ENCODE measurements around a stretch of chr7.

DNA sequence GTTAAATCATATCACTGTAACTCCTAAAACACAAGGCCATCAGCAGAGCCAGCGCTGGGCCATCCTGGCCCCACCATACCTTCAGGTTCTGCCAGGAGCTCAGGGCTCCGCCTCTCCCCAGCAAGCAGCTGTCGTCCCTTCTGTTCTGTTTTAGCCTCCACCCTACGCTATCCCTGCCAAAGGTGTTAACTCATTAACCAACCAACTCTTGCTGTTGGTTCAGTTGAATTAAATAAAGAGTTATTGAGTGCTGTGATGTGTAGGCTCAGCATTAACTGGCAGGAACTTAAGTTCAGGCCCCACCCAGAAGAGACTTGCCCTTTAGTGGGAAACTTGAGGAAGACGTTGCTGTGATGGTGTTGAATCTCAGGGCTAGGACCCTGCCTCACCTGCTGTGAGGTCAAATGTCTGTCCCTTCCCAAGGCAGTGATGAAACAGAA lies 73.3 kb upstream of the RNF32 start:
- PRO-cap, 4 experiments = no peak in any of the 4 experiments
- RAMPAGE, long total RNA, 2 experiments = no peak in any of the 2 experiments
- RRBS = no CpG with 5 or more reads among the region's 5 CpGs

GRCh38 chr7:156617321-156617726 lies 23.2 kb upstream of the RNF32 start:
- PRO-cap, 4 experiments = no peak in any of the 4 experiments
- RAMPAGE, long total RNA, 2 experiments = no peak in any of the 2 experiments
- RRBS = no CpG with 5 or more reads among the region's 9 CpGs

DNA sequence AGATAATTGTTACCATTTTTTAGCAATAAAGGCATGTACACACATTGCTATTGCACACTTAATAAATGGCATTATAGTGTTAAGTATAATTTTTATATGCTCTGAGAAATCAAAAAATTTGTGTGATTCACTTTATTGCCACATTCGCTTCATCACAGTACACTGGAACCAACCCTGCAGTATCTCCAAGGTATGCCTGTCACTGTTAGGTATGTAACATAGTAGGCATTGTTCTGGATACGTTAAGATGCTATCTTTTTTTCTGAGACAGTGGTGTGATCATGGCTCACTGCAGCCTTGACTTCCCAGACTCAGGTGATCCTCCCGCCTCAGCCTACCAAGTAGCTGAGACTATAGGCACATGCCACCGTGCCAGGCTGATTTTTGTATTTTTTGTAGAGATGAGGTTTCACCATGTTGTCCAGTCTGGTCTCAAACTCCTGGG lies 91.6 kb downstream of the LMBR1 start:
- PRO-cap, 4 experiments = no peak in any of the 4 experiments
- RAMPAGE, long total RNA, 2 experiments = no peak in any of the 2 experiments
- RRBS = no CpG with 5 or more reads among the region's 4 CpGs

DNA sequence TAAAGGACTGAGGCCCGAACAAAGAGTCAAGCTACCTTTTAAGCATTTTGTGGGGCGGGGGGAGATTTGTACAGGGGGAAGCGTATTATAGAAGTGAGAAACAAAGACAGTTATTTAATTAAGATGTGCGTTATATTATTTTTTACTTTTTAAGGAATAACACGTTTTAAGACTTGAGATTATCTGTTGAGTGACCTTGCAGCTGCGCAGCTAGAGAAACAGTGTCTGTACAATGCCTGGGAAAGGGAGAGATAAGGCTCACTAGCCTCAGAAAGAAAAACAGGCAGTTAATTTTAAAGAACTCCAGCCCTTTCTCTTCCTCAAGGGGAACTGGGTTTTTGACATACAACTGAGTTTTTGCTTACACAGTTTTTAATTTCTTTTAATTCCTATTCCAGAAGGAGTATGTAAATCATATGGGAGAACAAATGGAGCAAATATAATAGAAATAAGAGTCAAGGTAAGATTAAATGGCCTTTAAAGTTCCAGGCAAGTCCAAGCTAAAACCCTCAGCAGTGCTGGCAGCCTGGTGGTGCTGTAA lies 50.6 kb downstream of the LMBR1 start:
- PRO-cap, 4 experiments = no peak in any of the 4 experiments
- RAMPAGE, long total RNA, 2 experiments = no peak in any of the 2 experiments
- RRBS = no CpG with 5 or more reads among the region's 6 CpGs

DNA sequence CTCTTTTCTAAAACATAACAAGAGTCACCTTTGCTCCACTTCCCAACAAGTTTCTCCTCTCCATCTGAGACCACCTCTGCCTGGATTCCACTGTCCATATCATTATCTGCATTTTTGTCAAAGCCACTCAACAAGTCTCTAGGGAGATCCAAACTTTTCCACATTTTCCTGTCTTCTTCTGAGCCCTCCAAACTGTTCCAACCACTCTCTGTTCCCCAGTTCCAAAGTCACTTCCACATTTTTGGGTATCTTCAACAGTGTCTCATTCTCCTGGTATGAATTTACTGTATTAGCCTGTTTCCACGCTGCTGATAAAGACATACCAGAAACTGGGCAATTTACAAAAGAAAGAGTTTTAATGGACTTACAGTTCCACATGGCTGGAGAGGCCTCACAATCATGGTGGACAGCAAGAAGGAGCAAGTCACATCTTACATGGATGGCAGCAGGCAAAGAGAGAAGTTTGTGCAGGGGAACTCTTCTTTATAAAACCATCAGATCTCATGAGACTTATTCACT lies 31.1 kb downstream of the LMBR1 start:
- PRO-cap, 4 experiments = no peak in any of the 4 experiments
- RAMPAGE, long total RNA, 2 experiments = no peak in any of the 2 experiments
- RRBS = no CpG with 5 or more reads among the region's 1 CpG

GRCh38 chr7:157007506-157008118 lies 2.9 kb downstream of the MNX1 start:
- PRO-cap, 4 experiments = no peak in any of the 4 experiments
- RAMPAGE, long total RNA, 2 experiments = no peak in any of the 2 experiments
- RRBS = 45% methylated on average over 4 of the region's 16 CpGs

GRCh38 chr7:157011592-157012055 lies 1.2 kb upstream of the MNX1 start:
- PRO-cap, 4 experiments = no peak in any of the 4 experiments
- RAMPAGE, long total RNA, 2 experiments = no peak in any of the 2 experiments
- RRBS = no CpG with 5 or more reads among the region's 19 CpGs

DNA sequence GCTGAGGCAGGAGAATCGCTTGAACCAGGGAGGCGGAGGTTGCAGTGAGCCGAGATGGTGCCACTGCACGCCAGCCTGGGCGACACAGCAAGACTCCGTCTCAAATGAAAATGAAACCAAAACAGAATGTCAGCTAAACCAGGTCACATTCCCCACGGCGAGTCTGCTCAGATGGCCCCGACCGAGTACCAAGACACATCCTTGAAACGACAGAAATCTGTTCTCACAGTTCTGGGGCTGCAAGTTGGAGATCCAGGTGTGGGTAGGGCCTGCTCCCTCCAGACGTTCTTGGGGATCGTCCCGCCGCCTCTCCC lies 28.9 kb upstream of the MNX1 start:
- PRO-cap, 4 experiments = no peak in any of the 4 experiments
- RAMPAGE, long total RNA, 2 experiments = no peak in any of the 2 experiments
- RRBS = no CpG with 5 or more reads among the region's 15 CpGs

DNA sequence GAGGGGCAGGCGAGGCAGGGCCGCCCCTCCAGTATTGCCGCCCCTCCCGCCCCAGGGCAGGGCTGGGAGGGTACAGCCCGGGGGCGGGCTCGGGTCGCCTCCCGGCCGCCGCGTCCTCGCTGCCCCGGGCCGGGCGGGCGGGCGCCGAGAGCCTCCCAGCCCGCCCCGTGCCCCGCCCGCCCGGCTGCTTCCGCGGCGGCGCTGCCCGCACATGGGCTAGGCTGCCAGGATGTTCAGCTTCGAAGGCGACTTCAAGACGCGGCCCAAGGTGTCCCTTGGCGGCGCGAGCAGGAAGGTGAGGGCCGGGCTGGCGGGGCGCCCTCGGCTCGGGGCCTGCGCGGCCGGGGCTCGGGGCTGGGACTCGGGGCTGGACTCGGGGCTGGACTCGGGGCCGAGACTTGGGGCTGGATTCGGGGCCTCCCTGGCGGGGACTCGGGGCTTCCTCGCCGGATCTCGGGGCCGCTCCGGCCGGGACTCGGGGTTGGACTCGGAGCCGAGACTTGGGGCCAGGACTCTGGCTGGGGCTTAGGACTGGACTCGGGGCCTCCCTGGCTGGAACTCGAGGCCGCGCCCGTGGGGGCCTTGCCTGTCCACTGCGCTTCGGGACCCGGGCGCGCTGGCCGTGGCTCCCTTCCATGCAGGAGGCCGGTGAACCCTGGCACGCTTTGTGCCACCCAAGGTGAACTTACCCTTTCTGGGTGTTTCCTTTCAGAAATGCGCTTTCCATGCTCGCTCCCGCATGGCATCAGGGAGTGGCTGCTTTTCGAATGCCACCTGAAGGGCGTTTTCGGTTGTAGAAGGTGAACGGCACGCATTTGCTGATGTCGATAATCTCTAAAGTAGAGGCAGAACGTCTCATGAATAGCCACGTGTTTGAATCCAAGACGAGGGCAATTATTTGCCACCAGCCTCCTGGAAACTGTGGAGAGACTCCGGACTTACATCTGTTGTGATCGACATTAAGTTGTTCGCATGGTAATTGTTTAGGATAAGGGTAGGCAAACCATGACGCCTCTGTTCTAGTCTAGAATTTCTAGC lies 637 bp downstream of the UBE3C start:
- PRO-cap, 4 experiments = peak in 2 of 4 experiments; most common plus-strand start position 156 of the sequence (in 1); most common minus-strand start position 121 of the sequence (in 1)
- RAMPAGE, long total RNA, 2 experiments = no peak in any of the 2 experiments
- RRBS = 2% methylated on average over 37 of the region's 90 CpGs

GRCh38 chr7:157241009-157241678 lies 95.7 kb upstream of the DNAJB6 start:
- PRO-cap, 4 experiments = no peak in any of the 4 experiments
- RAMPAGE, long total RNA, 2 experiments = no peak in any of the 2 experiments
- RRBS = no CpG with 5 or more reads among the region's 15 CpGs

DNA sequence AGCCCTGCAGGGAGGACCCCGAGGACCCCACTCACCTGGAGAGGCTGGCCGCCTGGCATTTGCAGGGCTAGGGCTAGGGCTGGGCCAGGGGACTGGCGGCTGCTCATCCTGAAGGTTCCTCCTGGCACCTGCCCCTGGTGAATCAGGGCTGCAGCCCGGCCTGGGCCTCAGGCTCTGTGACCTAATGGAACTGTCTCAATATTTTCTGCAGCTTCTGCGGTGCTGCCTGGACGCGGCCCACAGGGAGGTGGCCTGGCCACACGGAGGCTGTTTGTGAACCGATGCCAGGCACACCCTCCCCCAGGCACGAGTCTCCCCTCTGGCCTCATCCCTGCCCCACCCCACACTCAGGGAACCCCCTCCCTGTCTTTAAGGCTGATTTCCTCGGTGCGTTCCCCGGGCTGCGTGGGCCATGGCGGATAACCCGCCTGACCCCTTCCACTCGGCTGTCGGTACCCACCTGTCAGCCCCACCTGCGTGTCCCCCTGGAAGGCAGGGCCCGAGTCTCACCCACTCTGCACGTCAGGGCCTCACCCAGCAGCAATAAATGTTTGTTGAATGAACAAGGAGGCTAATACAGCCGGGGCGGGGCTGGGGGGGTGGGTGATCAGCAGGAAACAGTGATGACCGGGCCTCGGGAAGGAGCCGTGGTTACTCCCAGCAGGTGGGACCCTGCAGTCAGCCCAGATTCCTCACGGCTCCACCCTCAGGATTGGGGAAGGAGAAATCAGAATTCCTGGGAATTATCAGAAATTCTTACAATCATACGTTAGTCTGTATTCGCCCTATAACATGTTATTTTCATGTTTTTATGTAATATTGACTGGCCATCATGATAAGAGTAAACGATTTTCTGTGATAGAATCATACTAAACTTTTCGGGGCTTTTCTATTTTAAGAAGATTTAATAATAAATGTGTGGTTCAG lies 54.4 kb upstream of the DNAJB6 start:
- PRO-cap, 4 experiments = no peak in any of the 4 experiments
- RAMPAGE, long total RNA, 2 experiments = no peak in any of the 2 experiments
- RRBS = 42% methylated on average over 7 of the region's 31 CpGs

- PRO-cap, 4 experiments = peak in 3 of 4 experiments; most common plus-strand start chr7:157337962 (in 2); most common minus-strand start chr7:157337919 (in 2)
- RAMPAGE, long total RNA, 2 experiments = no peak in any of the 2 experiments
- RRBS = no CpG with 5 or more reads among the region's 36 CpGs
These were observed 1.2 kb downstream of the DNAJB6 start for GRCh38 chr7:157337816-157338510.

GRCh38 chr7:157355965-157356747 lies 19.4 kb downstream of the DNAJB6 start:
- PRO-cap, 4 experiments = no peak in any of the 4 experiments
- RAMPAGE, long total RNA, 2 experiments = no peak in any of the 2 experiments
- RRBS = no CpG with 5 or more reads among the region's 10 CpGs

- PRO-cap, 4 experiments = no peak in any of the 4 experiments
- RAMPAGE, long total RNA, 2 experiments = no peak in any of the 2 experiments
- RRBS = no CpG with 5 or more reads among the region's 25 CpGs
These were observed 50.2 kb downstream of the DNAJB6 start for GRCh38 chr7:157386788-157387638.

DNA sequence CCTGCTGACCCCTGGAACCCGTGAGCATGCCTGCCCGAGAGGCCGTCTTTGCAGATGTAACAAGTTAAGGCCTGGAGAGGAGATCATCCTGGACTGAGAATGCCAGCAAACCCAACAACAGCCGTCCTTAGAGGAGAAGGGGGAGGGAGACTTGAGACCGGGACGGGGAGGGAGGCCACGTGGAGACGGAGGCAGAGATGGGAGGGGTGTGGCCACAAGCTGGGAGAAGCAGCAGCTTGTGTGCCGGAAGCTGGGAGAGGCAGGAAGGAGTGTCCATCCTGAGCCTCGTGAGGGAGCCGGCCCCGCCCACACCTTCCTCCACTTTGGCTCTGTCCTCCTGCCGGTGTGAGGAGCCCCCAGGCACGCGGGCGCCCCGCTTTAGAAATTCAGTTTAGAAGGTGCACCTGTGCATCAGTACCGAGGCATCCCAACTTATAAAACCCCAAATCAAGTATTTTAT lies 95.7 kb downstream of the DNAJB6 start:
- PRO-cap, 4 experiments = peak in 2 of 4 experiments; most common minus-strand start position 101 of the sequence (in 2)
- RAMPAGE, long total RNA, 2 experiments = no peak in any of the 2 experiments
- RRBS = 2% methylated on average over 8 of the region's 18 CpGs

- PRO-cap, 4 experiments = no peak in any of the 4 experiments
- RAMPAGE, long total RNA, 2 experiments = no peak in any of the 2 experiments
- RRBS = no CpG with 5 or more reads among the region's 12 CpGs
These were observed 253.0 kb downstream of the DNAJB6 start for GRCh38 chr7:157589672-157590302.

DNA sequence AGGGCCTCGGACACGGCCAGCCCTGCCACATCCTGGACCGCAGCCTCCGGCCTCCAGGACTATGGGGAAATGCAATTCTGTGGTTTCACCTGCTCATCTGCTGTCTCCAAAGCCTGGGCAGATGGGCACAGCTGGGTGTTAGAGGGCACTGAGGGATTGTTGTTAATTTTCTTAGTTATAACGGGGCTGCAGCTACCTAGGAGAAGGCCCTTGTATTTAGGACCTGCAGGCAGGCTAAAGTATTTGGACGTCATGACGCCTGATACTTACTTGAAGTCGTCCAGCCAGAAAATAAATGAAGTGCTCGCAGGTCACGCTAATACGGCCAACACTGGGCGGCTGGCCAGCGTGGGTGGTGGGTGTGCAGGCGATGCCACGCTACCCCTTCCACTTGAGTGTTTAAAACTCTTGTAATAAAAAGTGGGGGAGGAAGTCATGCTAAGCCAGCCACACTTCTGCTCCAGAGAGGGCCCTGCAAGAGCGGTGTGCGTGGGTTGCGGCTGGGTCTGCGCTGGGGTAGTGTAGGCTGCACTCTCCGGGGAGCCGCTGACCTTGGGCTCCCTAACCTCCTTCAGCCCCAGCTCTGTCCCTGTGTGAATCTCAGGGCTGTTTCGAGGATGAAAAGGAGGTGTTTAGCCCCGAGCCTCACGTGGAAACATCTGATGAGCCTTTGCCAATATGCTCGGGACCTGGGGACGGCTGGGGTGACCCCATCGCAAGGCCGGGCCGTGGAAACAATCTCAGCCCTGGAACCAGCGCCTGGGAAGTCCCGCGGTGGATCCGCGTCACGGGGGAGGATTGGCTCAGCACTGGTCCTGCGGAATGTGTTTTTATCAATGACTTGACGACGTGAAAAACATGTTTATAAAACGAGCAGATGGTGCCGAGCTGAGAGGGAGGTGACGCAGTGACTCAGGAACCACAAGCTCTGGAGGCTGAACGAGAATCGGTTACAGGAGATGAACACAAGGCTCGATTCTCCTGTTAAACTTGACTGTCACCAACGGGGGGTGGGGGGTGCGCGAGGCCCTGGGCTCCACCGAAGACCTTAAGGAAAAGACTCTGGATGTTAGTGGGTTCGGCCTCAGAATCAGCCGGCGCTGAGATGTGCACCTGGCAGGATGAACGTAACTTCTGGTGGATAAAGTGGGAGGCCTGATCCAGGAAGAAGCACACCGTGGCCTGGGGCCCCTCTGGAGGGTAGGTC lies 278.4 kb downstream of the DNAJB6 start:
- PRO-cap, 4 experiments = peak in 1 of 4 experiments; most common plus-strand start position 938 of the sequence (in 1); most common minus-strand start position 739 of the sequence (in 1)
- RAMPAGE, long total RNA, 2 experiments = no peak in any of the 2 experiments
- RRBS = no CpG with 5 or more reads among the region's 53 CpGs

DNA sequence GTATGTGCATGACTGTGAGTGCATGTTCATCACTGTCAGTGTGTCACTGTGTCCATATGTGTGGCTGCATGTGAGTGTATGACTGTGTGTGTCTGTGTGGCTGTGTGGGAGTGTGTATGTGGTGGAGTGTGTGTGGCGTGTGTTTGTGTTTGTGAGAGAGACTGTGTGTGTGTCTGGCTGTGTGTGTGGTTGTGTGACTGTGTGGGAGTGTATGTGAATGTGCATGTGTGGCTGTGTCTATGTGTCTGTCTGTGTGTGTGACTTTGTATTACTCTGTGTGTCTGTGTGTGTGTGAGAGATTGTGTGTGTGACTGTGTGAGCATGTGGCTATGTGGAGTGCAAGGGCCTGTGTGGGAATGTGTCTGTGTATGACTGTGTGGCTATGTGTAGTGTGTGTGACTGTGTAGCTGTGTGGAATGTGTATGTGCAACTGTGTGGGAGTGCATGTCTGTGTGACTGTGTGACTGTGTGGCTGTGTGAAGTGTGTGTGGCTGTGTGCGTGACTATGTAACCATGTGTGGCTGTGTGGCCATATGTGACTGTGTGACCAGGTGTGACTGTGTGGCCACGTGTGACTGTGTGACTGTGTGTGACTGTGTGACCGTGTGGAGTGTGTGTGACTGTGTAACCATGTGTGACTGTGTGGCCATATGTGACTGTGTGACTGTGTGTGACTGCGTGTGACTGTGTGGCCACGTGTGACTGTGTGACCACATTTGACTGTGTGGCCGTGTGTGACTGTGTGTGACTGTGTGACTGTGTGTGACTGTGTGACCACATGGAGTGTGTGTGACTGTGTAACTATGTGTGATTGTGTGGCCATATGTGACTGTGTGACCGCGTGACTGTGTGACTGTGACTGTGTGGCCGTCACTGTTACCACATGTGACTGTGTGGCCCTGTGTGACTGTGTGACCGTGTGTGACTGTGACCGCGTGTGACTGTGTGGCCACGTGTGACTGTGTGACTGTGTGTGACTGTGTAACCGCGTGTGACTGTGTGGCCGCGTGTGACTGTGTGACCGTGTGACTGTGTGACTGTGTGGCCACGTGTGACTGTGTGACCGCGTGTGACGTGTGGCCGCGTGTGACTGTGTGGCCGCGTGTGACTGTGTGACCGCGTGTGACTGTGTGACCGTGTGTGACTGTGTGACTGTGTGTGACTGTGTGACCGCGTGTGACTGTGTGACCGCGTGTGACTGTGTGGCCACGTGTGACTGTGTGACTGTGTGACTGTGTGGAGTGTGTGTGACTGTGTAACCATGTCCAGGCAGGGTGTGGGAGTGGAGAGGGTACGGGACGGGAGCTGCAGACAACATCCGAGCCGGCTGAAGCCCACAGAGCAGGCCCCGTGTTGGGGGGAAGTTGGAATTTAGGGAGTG lies 503.0 kb downstream of the DNAJB6 start:
- PRO-cap, 4 experiments = no peak in any of the 4 experiments
- RAMPAGE, long total RNA, 2 experiments = no peak in any of the 2 experiments
- RRBS = no CpG with 5 or more reads among the region's 40 CpGs

GRCh38 chr7:157994241-157994546 lies 593.4 kb downstream of the PTPRN2 start:
- PRO-cap, 4 experiments = no peak in any of the 4 experiments
- RAMPAGE, long total RNA, 2 experiments = no peak in any of the 2 experiments
- RRBS = no CpG with 5 or more reads among the region's 7 CpGs

DNA sequence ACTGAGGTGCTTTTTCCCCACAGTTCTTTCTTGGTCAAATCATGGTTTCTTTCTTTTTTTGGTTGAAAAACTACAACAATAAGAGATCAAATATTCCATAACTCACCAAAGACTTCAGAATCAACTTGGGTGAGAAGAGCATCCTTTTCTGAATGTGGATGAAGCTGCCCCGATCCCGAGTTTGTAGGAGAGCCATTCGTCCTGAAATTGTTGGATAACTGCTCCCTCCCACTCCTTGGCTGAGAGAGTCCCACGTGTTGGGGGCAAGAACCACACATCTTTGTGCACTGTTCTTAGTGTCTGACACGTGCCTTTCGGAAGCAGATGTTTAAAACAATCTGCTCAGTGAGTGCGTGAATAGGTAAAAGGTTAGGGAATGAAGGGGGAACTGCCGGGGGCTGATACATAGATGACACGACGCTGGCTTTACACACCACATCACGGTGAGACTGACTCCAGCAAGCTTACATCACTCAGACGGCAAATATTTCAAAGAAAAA lies 575.7 kb downstream of the PTPRN2 start:
- PRO-cap, 4 experiments = no peak in any of the 4 experiments
- RAMPAGE, long total RNA, 2 experiments = no peak in any of the 2 experiments
- RRBS = no CpG with 5 or more reads among the region's 12 CpGs